Epithelial cell of proximal tubule (primary cell): Measurements from ENCODE around the genes CLEC19A, CCP110, GP2 and LDAF1.

DNA sequence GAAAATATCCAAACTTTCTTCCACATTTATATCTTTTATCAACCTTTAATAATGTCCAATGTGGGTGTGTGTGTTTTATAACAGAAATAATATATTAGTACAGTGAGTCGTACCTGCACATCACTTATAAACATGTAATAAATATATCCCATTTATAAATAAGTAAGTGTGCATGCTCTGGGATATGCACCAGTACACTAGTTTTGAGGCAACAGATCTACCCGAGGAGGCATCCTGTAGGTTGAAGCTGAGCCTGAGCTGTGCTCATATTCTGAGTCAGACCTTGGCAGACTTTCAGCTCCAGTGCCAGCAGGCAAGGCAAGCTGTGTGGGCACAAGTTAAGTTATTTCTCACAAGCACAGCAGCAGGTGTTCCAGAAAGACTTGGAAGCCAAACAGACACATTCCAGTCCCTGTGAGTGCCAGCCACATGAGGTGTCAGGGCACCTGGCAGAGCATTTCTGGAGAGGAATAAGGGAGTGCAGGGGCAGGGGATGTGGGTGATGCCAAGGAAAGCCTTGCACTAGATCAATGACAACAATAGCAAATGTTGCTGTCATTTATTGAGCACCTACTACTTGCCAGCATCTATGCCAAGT lies 1.3 kb upstream of the CLEC19A start:
- RAMPAGE, long total RNA = no peak
- RRBS = no CpG with 5 or more reads among the region's 2 CpGs

DNA sequence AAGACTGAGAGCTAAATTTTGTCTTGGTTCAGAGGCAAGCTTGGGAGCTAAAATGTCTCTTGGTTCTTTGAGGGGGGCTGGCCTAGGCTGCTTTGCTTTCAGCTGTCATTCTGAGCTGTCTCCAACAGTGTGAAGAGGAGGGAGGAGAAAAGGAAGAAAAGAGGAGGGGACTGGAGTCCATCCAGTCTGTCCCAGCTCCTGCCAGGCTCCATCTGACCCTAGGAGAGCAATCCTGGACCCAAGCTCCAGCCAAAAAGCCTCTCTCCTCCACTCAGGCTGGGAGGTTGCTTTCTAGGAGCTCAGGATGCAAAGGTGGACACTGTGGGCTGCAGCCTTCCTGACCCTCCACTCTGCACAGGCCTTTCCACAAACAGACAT lies at the start of gene CLEC19A:
Gene CLEC19A (plus strand): TSS at position 184 of the 378 bp plus-strand sequence.
- RAMPAGE, long total RNA = no peak

DNA sequence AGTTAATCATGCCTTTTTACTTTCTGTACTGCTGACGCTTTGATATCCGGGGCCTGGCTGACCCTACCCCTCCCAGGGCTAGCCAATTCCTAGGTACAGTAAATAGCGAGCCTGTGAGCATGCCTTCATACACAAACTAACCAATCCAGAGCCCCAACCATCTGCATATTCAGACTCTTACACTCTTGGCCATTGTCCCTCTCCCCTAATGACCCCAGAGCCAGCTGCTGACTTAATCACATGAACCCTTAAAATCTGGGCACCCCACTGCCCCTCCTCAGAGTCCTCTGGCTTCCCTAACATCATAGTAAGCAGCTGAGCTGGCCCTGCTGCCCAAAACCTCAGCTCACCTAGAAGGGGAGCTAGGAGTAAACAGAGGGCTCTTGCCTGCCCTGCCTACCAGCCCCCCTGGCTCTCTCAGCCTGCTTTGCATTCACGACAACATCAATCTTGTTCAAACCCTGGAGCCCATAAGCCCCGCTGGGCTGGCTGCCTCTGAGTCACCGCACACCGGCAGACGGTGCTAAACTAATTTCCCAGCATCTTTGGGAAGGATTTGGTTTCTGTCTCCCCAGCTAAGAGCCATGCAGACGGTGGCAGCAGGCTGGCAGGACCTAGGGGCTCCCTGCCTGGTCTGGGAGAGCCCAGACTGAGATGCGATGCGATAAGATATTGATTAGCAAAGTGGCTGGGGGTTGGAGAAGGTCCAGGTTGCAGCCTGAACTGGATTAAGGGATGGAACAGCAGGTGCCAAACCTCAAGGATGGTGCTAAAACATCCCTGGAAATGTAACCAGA lies 63.2 kb downstream of the CLEC19A start:
- RAMPAGE, long total RNA = no peak
- RRBS = no CpG with 5 or more reads among the region's 11 CpGs

- RAMPAGE, long total RNA = no peak
- RRBS = no CpG with 5 or more reads among the region's 5 CpGs
These were observed 33.9 kb downstream of the TMC5 start for GRCh38 chr16:19451647-19451871.

DNA sequence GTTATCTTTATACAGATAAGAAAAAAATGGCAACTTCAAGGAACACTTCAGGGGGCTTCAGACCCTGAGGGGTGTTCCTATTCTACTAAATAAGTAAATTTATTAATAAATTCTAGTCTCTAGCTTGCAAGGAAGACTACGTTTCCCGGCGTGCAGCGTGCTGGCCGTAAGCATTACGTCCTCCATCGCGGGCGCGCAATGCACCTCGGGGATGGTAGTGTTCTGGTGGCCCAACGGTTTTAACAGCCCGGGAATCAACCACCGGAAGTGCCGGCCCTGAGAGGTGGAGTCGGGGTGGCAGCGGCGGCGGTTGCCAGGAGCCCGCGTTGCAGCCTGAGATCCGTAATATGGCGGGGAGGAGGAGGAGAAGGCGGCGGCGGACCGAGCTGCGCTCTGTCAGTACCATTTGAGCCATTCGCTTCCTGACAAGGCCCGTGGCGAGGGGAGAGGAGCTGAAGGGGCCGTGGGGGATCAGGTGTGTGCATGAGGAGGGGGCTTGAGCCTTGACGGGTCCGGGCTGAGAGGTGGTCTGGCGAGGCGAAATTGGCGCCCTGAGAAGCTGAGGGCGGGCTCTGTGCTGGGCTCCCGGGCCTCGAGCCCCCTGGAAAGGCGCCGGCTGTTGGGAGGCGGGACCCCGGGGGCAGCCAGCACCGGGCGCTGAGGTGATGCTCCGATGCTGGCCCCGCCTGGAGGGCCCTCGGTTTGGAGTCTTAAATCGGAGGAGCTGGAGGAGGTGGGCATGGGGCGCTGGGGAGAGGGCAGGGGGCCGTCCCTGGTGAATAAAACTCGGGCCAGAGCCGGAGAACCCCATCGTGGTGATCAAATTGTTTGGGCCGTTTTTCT lies at the start of gene CCP110:
Gene CCP110 (plus strand): TSS at position 329 of the 843 bp plus-strand sequence.
- RAMPAGE, long total RNA = start-site peak on the plus strand centred at position 306 of the sequence, 76 bp wide, 43 and 29 reads in 2 replicates
- RRBS = 1% methylated on average over 15 of the region's 56 CpGs

DNA sequence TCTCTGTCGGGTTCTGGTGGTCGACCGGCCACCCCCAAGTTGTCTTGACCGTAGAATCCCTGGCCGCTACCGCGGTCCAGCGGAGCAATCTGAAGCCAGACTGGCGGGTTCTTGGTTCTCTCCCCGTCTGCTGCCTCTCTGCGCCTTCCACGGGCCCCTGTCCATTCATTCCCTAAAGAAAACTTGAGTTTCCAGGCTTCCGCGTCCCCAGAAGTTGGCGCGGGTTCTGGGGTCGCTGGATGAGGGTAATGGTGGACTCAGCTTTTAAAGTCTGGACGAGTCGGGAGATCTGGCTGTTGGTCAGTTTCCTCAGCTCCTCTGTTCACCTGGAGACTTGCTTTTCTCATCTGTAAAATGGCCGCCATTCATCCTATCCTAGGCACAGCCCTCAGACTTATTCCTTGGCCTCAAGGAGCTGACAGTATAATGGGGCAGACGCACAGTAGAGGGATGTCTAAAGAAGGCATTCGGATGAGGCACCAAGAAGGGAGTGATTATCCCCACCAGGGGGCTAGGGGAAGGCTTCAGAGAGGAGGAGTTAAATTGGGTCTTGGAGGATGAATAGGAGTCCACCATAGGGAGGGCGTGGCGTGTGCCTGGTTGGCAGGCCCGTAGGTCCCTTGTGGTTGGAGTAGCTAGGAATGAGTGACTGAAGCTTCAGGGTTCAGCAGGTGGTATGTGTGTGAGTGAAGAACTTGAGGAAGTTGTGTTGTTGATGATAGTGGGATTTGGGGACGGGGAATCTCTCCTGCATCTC lies 507 bp downstream of the VPS35L start:
- RAMPAGE, long total RNA = no peak
- RRBS = no CpG with 5 or more reads among the region's 26 CpGs

- RAMPAGE, long total RNA = no peak
- RRBS = no CpG with 5 or more reads among the region's 4 CpGs
These were observed 27.8 kb downstream of the KNOP1 start for GRCh38 chr16:19690214-19690577.

DNA sequence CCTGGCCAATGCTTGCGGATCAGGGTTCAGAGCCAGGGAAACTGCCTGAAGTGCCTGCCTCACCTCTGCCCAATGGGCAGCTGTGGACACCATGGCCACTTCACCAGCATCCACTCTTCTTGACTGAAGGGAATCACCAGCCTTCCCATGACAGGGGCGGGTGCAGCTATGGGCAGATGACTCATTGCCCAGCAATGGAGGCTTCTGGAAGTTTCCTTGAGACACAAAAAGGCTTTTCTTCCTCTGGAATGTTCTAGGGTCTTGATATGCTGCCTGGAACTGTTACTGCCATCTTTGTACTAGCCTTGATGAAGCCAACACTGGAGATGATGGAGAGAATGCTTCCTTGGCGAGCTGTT lies 13.2 kb downstream of the KNOP1 start:
- RAMPAGE, long total RNA = no peak
- RRBS = no CpG with 5 or more reads among the region's 3 CpGs

GRCh38 chr16:19785362-19786294 lies 67.6 kb downstream of the IQCK start:
- RAMPAGE, long total RNA = no peak
- RRBS = no CpG with 5 or more reads among the region's 14 CpGs

GRCh38 chr16:19886326-19886712 lies 1.7 kb upstream of the GPRC5B start:
- RAMPAGE, long total RNA = no peak
- RRBS = no CpG with 5 or more reads among the region's 14 CpGs

GRCh38 chr16:20327397-20328270 lies at the start of gene GP2:
TSS of gene GP2 (minus strand) at chr16:20327513.
- RAMPAGE, long total RNA = no peak
- RRBS = no CpG with 5 or more reads among the region's 9 CpGs

GRCh38 chr16:20439781-20440230 lies 11.5 kb upstream of the ACSM2A start:
- RAMPAGE, long total RNA = no peak
- RRBS = no CpG with 5 or more reads among the region's 3 CpGs

- RAMPAGE, long total RNA = no peak
- RRBS = no CpG with 5 or more reads among the region's 5 CpGs
These were observed 36.7 kb upstream of the ACSM2B start for GRCh38 chr16:20612781-20613349.

DNA sequence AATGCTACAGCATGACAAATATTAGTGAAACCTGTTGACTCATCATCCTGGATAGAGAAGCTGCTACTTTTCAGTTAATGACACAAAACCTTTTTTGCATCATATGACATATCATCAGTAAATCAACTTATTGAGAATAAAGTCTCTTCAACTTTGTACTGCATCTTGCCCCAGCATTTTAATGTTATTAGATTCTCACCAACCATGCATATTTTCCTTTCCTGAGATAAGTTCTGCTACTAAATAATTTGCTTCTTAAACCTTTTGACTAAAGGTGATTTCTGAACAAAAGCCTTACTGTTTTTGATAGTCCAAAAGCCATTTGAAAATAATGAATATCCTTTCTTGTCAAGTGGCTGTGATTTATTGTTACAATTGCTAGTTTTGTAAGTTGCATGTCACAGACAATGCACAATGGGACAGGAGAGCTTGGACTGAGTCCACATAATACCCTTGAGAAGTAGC lies 5.9 kb downstream of the THUMPD1 start:
- RAMPAGE, long total RNA = no peak

- RAMPAGE, long total RNA = no peak
- RRBS = no CpG with 5 or more reads among the region's 7 CpGs
These were observed 15.8 kb downstream of the DCUN1D3 start for GRCh38 chr16:20884135-20884955.

GRCh38 chr16:20899628-20900194 lies 447 bp downstream of the DCUN1D3 start:
- RAMPAGE, long total RNA = no peak
- RRBS = no CpG with 5 or more reads among the region's 14 CpGs

DNA sequence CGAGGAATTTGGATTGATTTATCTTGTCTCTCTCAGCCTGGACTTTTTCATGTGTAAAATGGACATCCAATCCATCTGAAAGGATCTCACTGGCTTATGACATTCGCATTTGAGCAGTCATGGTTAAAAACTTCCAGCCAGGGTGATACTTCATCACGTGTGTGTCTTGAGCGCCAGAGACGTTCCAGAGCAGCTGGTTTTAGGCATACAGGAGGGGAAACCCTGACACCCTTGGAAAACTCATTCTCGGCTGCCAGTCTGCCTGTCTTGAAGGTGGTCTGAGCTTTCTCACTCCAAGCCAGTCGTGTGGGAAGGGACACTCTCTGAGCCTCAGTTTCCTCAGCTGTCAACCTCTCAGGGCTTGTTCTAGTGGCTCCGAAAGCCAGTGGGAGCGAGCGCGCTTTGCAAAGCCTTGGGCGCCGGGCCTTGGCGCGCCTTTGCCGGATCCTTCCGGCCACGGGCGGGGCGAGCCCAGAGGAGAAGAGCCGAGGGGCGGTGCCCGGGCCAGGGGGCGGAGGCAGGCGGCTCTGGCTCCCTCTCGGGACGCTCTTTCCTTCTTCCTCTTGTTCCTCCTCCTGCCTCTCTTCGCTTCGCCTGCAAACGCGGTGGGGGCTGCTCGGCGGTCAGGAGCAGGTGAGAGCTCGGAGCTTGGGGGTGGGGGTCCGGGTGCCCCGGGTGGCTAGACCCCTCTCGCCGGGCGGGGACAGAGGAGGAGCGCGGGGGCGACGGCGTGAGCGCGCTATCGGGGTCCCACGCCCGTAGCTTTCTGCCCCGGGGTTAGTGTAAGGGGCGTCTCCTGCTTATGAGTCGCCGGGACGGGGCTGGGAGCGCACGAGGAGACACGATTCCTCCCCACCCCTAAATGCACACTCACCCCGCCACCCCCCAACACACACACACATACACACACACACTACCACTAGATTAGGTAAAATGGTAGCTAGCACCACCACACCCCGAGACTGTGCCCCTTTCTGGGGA lies at the start of gene LDAF1:
Gene LDAF1 (plus strand): TSS at position 561 of the 981 bp plus-strand sequence.
- RAMPAGE, long total RNA = no peak
- RRBS = 1% methylated on average over 18 of the region's 59 CpGs

GRCh38 chr16:21265331-21265978 lies 12.6 kb downstream of the CRYM start:
- RAMPAGE, long total RNA = no peak
- RRBS = no CpG with 5 or more reads among the region's 9 CpGs

- RAMPAGE, long total RNA = no peak
- RRBS = no CpG with 5 or more reads among the region's 27 CpGs
These were observed 87.8 kb upstream of the METTL9 start for GRCh38 chr16:21511349-21512148.

DNA sequence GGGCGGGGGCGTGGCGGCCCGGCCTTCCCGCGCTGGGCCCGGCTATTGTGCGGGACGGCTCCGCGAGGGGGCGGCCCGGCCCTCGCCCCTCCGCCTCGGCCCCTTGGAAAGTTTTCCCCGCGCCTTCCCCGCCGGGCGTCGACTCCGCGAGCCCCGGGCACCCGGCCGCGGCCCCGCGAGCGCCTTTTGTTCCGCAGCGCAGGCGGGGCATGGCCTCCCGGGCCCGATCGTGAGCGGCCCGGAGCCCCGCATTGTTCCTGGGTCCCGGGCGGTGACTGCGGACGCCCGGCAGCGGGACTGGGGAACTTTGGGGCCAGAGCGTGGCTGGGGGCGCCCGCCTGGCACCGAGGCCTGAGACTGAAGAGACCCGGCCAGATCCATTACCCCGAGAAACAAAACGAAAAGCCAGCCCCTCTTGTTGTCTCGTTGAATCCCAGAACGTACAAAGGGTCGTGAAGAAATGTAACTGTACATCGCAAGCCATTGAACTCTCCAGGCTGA lies 594 bp downstream of the METTL9 start:
- RAMPAGE, long total RNA = no peak
- RRBS = 2% methylated on average over 30 of the region's 57 CpGs